Hepatocyte (in vitro differentiated cells and primary cell): Measurements from ENCODE around the genes LDHB and BCAT1.

GRCh38 chr12:20374369-20374581, 5.9 kb downstream of the PDE3A start:
- RAMPAGE, long total RNA = no peak
- RRBS = no CpG with 5 or more reads among the region's 1 CpG

DNA sequence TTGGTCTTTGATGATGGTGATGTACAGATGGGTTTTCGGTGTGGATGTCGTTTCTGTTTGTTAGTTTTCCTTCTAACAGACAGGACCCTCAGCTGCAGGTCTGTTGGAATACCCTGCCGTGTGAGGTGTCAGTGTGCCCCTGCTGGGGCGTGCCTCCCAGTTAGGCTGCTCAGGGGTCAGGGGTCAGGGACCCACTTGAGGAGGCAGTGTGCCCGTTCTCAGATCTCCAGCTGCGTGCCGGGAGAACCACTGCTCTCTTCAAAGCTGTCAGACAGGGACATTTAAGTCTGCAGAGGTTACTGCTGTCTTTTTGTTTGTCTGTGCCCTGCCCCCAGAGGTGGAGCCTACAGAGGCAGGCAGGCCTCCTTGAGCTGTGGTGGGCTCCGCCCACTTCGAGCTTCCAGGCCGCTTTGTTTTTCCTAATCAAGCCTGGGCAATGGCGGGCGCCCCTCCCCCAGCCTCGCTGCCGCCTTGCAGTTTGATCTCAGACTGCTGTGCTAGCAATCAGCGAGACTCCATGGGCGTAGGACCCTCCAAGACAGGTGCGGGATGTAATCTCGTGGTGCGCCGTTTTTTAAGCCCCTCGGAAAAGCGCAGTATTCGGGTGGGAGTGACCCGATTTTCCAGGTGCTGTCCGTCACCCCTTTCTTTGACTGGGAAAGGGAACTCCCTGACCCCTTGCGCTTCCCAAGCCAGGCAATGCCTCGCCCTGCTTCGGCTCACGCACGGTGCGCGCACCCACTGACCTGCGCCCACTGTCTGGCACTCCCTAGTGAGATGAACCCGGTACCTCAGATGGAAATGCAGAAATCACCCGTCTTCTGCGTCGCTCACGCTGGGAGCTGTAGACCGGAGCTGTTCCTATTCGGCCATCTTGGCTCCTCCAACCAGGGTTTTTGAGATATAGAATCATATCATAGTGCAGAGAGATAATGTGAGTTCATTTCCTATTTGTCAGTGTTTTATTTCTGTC, 83.5 kb downstream of the SLCO1B1 start:
- RAMPAGE, long total RNA = no peak
- RRBS = no CpG with 5 or more reads among the region's 40 CpGs

- RAMPAGE, long total RNA = start-site peak on the minus strand at chr12:21657797-21657845, 2,027 and 473 reads in 2 replicates
- RRBS = no CpG with 5 or more reads among the region's 48 CpGs
Measured at GRCh38 chr12:21657233-21658152, at the start of gene LDHB. Gene LDHB, minus strand, starts transcription at chr12:21657842.

- RAMPAGE, long total RNA = no peak
- RRBS = no CpG with 5 or more reads among the region's 2 CpGs
Measured at GRCh38 chr12:21676609-21677089, 19.0 kb upstream of the LDHB start.

DNA sequence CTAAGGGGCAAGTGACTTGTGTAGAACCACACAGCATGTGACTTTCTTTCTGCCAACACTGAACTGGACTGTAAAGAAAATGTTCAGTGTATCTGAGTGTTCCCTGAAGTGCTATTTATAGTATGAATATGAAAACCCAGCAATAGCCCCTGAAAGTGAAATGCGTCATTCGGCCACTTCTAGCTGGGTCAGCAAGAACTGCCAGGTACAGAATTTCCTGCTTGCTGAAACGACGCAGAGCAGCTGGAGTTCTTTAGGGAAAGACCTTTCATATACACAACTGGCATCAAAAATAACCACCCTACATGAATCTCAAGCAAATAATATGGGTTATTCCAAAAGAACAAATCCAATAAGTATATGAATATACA, 78.3 kb downstream of the ST8SIA1 start:
- RAMPAGE, long total RNA = no peak
- RRBS = no CpG with 5 or more reads among the region's 4 CpGs

GRCh38 chr12:22436939-22437619, 102.6 kb upstream of the ST8SIA1 start:
- RAMPAGE, long total RNA = no peak
- RRBS = no CpG with 5 or more reads among the region's 10 CpGs

DNA sequence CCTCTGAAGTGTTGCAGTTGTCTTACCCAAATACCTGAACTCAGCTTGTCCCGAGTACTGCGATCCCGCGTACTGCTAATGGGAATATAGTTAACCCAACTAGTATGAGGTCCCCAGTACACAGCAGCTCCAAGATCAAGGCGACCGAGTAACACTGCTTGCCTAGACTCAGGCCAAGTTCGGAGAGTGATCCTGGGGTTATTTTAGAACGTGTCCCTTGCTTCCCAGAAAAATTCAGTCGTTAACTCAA, 399 bp upstream of the ETNK1 start:
- RAMPAGE, long total RNA = no peak
- RRBS = no CpG with 5 or more reads among the region's 9 CpGs

- RAMPAGE, long total RNA = no peak
- RRBS = no CpG with 5 or more reads among the region's 2 CpGs
Measured at GRCh38 chr12:23803219-23804104, 146.0 kb downstream of the SOX5 start.

DNA sequence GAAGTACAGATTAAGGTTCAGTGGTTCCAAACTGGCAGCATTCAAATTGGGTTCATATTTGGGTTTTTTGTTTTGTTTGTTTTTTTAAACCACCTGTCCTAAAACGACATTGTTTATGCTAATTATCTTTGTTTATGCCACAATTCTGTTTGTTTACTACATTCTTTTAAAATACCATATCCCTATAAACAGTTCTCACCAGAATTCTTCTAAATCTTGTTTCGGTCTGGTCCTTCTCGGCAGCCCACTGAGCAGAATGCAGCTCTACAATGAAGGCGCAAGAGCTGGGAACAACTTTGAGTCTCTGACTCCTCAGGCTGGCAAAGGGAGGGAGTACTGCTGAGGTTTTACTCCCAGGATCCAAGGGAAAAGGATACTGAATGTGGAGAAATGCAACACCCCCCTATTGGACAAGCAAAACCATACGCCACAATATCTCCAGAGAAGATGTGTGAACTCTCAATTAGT, 5.5 kb downstream of the SOX5 start:
- RAMPAGE, long total RNA = no peak
- RRBS = no CpG with 5 or more reads among the region's 5 CpGs

DNA sequence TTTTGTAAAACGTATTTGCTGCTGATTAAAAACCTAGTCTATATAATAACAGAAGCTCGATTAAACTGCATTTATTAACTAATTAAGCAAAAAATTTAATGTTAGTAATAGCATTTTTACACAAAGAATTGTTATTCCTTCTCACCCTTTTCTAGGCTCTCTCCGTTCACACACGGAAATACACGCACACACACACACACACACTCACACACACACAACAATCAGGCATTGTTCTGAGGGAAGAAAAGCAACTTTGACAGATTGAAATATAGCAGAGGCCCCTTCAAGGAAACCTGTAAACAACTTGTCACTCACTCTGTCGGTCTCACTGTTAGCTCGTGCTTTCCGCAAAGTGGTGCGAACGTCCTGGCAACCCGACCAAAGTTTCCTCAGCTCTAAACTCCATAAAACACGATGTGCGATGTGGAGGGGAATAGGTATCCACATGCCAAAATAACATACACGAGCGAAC, 644 bp upstream of the SOX5 start:
- RAMPAGE, long total RNA = no peak
- RRBS = no CpG with 5 or more reads among the region's 15 CpGs

- RAMPAGE, long total RNA = no peak
- RRBS = no CpG with 5 or more reads among the region's 5 CpGs
Measured at GRCh38 chr12:24078017-24078883, 128.8 kb upstream of the SOX5 start.

- RAMPAGE, long total RNA = no peak
- RRBS = no CpG with 5 or more reads among the region's 6 CpGs
Measured at GRCh38 chr12:24100778-24101670, 151.6 kb upstream of the SOX5 start.

- RAMPAGE, long total RNA = no peak
- RRBS = no CpG with 5 or more reads among the region's 6 CpGs
Measured at GRCh38 chr12:24815970-24816959, 132.6 kb downstream of the BCAT1 start.

GRCh38 chr12:24933079-24933608, 15.8 kb downstream of the BCAT1 start:
- RAMPAGE, long total RNA = no peak
- RRBS = no CpG with 5 or more reads among the region's 6 CpGs

- RAMPAGE, long total RNA = no peak
- RRBS = 1% methylated on average over 8 of the region's 49 CpGs
Measured at GRCh38 chr12:24948800-24949663, at the start of gene BCAT1. Gene BCAT1, minus strand, starts transcription at chr12:24949101.

- RAMPAGE, long total RNA = no peak
- RRBS = no CpG with 5 or more reads among the region's 7 CpGs
Measured at GRCh38 chr12:24997377-24997814, 48.5 kb upstream of the BCAT1 start.

- RAMPAGE, long total RNA = no peak
- RRBS = no CpG with 5 or more reads among the region's 3 CpGs
Measured at GRCh38 chr12:25018146-25018489, 34.4 kb upstream of the IRAG2 start.

GRCh38 chr12:25054580-25055182, 2.2 kb downstream of the IRAG2 start:
- RAMPAGE, long total RNA = no peak
- RRBS = no CpG with 5 or more reads among the region's 7 CpGs

DNA sequence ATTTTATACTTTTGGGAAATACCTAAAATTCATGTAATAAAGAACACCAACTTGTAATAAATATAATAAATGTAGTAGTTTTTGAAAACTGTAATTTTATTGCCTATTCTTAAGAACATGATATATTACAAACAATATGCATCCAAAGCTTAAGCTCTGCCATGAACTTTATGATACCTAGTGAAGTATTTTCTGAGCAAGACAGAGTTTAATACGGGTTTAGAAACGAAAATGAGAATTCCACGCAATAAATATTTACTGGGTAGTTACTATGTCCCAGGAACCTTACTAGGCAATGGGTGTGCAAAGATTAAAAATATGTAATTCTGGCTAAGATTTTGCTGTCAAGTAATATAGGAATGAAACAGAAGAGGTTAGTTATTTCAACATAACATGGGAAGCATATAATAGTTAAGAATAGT, 18.6 kb downstream of the ETFRF1 start:
- RAMPAGE, long total RNA = no peak
- RRBS = no CpG with 5 or more reads among the region's 3 CpGs

DNA sequence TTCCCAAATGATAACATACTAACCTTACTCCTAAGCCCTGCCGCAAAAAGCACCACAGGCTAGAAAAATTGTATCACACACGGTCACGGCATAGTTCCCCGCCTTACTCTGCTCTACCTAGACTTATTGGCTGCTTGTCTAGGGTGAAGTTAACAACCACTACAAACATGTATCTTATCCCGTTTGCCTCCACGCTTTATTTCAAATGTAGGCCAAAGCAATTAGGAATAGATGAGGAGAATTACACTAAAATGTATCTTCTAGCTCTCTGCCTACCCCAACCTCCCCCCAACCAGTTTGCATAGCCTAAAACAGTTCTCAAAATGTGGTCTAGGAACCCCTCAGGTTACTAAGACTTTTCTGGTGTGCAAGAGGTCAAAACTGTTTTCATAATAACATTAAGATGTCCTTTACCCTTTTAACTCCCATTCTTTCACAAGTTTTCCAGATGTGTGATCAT, 3.4 kb downstream of the KRAS start:
- RAMPAGE, long total RNA = no peak
- RRBS = no CpG with 5 or more reads among the region's 6 CpGs